Epidermal melanocyte (primary cell): Measurements from ENCODE around the genes UBR2 and KLC4.

- RRBS = 4% methylated on average over 26 of the region's 59 CpGs
Measured at GRCh38 chr6:42563523-42564683, at the start of gene UBR2. Gene UBR2, plus strand, starts transcription at chr6:42564029.

- RRBS = no CpG with 5 or more reads among the region's 5 CpGs
Measured at GRCh38 chr6:42572386-42573026, 8.7 kb downstream of the UBR2 start.

GRCh38 chr6:42744865-42745586, 877 bp downstream of the TBCC start:
- RRBS = 2% methylated on average over 6 of the region's 29 CpGs

- RRBS = no CpG with 5 or more reads among the region's 4 CpGs
Measured at GRCh38 chr6:42787574-42788062, 5.8 kb downstream of the BICRAL start.

GRCh38 chr6:43011775-43012471, 1.8 kb downstream of the MEA1 start:
- RRBS = no CpG with 5 or more reads among the region's 9 CpGs

DNA sequence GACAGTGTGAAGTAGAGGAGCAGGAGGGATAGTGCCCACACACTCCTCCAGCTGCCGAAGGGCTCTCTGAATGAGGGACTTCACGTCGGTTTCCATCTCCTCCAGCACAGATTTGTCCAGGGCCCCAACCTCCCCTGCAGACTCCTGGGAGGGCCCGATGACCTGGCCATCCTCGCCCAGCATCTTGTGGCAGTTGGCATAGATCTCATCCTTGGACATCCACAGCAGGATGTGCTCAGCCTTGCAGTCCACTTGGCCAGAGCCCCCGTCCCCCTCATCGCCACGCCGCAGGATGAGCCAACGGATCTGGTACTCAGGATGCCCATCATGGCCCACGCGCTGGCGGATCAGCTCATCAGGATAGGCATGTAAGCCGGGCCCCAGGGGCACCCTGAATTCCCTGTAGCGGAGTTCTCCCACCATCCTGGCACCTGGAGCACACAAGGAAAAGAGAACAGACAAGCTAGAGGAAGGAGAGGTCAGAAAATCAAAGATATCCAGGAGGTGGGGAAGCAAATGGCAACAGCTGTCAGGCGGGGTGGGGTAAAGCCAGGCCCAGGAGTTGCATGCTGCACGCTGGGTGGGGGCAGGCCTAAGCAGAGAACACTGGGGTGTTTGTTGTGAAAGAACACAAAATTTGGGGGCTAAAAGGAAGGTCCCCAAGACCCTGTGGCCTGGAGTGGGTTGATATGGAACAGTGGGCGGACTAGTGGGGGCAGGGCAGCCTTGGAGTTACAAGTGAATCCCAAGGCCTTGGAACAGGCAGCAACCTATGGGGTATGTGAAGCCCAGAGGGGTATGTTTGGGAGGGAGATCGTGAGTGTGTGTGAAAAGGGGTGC, 1.1 kb downstream of the CUL7 start:
- RRBS = no CpG with 5 or more reads among the region's 19 CpGs

- RRBS = no CpG with 5 or more reads among the region's 38 CpGs
Measured at GRCh38 chr6:43059487-43060087, at the start of gene KLC4. Gene KLC4, plus strand, starts transcription at chr6:43059631.

GRCh38 chr6:43060088-43060732, 779 bp downstream of the KLC4 start:
- RRBS = no CpG with 5 or more reads among the region's 11 CpGs

- RRBS = no CpG with 5 or more reads among the region's 7 CpGs
Measured at GRCh38 chr6:43078046-43078734, 2.1 kb downstream of the PTK7 start.

DNA sequence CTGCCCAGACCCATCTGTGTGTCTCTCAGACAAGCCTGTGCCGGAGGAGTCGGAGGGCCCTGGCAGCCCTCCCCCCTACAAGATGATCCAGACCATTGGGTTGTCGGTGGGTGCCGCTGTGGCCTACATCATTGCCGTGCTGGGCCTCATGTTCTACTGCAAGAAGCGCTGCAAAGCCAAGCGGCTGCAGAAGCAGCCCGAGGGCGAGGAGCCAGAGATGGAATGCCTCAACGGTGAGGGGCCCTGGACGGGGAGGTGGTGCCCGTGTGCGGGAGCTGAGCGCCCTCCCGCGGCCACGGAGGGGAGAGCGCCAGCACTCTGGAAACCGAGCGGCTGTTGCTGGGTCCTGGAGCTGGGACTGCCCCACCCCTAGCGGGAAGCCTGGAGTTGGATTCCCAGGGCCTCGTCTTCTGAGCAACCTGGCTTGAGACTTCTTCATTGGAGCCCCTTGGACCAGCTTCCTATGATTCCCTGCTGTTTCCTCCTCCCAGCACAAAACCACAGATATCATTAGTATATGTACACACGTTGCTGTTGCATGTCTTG, 27.6 kb upstream of the SRF start:
- RRBS = no CpG with 5 or more reads among the region's 23 CpGs

- RRBS = no CpG with 5 or more reads among the region's 8 CpGs
Measured at GRCh38 chr6:43150301-43150849, 20.7 kb upstream of the SRF start.

- RRBS = 3% methylated on average over 22 of the region's 47 CpGs
Measured at GRCh38 chr6:43172081-43172908, 1.2 kb downstream of the SRF start.

DNA sequence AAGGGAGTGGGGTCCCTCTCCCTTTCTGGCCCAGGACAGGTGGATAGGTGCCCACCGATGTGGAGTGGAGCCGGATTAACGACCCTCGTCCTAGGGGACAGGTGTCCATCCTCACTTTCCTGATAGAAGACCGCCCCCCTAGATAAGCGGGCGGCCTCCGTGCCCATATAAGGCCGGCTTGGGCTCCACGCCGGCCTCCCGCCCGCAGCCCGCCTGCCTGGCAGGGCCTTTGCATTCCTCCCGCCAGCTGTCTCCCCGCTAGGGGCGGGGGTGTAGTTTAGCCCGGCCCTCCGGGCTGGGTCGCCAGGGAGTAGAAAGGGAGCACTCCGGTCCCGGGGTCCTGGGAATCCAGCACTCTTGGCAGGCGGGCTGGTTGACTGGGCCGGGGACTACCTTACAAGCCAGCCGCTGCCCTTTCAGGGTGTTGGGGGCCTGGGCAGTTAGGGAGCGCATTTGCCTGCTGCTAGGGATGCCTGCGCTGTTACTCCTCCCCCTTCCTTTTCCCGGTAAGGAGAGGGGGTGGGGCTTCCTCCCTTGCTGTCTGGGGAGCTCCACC, 3.2 kb downstream of the SRF start:
- RRBS = 5% methylated on average over 20 of the region's 28 CpGs

DNA sequence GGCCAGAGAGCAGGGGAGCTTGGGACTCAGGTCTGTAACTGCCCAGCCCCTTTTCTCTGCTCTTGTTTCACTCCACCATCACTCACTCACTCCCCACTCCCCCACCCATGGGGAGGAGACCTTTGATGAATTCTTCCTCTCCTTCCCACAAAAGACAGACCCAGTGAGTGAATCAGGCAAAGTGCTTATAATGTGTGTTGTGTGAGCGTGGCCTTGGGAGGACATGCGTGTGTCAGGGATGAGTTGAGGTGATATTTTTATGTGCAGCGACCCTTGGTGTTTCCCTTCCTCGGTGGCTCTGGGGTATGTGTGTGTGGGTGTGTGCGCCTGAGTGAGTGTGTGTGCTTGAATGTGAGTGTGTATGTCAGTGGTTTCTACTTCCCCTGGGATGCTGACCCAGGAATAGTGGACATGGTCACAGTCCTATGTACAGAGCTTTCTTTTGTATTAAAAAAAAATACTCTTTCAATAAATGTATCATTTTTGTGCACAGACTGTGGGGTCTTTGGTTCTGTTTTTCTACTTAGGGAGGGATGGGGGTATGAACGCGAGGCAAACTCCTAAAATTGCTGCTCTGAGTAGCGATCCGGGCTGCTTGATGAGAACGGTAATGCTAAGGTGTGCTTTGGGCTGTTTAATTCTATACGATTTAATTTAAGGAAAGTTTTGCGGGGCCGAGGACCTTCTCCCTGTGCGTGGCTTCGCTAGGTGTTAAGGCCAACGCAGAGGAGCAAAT, 815 bp upstream of the CUL9 start:
- RRBS = no CpG with 5 or more reads among the region's 16 CpGs

DNA sequence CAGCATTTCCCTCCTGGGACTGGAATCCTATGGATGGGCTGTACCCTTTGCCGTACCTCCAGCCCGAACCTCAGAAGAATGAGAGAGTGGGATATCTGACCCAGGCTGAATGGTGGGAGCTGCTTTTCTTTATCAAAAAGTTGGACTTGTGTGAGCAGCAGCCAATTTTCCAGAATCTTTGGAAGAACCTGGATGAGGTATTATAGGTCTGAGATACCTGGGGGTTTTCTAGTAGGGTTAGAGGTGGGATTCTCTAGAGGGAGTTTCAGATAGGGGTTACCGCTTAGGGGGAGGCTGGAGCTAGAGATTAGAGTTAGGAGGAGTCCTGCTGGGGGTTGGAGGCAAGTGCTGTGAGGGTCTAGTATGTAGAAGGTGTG, 5.2 kb downstream of the CUL9 start:
- RRBS = no CpG with 5 or more reads among the region's 3 CpGs

DNA sequence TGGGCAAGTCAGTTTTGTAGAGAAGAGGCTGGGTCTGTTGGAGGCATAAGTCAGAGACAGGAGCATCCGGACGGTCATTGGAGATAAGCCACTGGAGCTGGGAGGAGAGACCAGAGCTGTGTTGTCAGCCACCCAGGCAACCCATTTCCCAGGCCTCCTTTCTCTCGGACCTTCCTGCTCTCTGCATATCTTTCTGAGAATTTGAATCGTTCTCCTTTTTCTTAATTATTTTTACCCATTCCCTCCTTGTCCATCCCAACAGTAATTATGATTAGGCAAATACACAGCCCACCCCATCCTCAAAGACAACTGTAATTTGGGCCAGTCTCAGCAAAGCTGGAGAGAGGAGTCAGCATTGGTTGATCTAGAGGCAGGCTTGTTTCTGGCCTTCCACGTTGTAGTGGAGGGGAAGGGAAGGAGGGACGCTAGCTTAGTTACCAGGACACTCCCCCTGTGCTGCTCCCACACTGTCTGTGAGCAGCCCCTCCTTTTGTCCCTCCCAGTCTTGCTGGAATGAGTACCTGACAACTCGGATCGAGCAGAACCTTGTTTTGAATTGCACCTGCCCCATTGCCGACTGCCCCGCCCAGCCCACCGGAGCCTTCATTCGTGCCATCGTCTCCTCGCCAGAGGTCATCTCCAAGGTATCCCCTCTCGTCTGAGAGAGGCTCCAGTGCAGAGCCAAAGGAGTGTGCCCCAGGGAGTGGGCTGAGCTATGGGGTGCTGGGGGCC, 9.2 kb downstream of the DNPH1 start:
- RRBS = no CpG with 5 or more reads among the region's 15 CpGs

DNA sequence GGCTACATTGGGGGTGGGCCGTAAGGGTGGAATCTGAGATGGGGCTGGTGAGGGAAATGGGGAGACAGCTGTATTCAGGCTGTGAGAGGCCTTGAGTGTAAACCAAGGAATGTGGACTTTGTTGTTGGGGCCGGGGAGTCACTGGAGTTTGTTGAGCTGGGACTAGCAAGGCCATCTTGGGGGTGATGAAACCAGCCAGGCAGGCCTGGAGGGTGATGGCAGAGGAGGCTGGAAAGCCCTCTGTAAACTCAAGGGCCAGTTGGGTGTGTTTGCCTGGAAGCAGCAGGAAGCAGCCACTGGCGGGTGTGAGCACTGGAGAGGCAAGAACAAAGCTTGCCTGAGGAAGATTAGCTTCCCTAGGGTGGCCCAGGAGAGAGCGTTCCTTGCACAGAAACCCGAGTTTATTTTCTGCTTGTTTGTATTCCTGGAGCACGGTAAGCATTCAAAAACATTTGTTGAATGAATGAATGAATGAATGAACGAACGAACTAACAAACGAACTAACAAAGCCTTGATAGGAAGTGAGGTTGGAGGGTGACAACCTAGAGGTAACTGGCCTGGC, 18.9 kb downstream of the TTBK1 start:
- RRBS = no CpG with 5 or more reads among the region's 9 CpGs

- RRBS = no CpG with 5 or more reads among the region's 4 CpGs
Measured at GRCh38 chr6:43278498-43278998, 19.5 kb upstream of the SLC22A7 start.

GRCh38 chr6:43328523-43329105, 20.0 kb upstream of the CRIP3 start:
- RRBS = no CpG with 5 or more reads among the region's 7 CpGs

GRCh38 chr6:43336320-43336705, 27.7 kb upstream of the CRIP3 start:
- RRBS = no CpG with 5 or more reads among the region's 3 CpGs